Mesothelial cell of epicardium (in vitro differentiated cells): ENCODE measurements around a stretch of chr4.

GRCh38 chr4:5798414-5798868 lies 87.4 kb downstream of the EVC start:
- PRO-cap: no peak

DNA sequence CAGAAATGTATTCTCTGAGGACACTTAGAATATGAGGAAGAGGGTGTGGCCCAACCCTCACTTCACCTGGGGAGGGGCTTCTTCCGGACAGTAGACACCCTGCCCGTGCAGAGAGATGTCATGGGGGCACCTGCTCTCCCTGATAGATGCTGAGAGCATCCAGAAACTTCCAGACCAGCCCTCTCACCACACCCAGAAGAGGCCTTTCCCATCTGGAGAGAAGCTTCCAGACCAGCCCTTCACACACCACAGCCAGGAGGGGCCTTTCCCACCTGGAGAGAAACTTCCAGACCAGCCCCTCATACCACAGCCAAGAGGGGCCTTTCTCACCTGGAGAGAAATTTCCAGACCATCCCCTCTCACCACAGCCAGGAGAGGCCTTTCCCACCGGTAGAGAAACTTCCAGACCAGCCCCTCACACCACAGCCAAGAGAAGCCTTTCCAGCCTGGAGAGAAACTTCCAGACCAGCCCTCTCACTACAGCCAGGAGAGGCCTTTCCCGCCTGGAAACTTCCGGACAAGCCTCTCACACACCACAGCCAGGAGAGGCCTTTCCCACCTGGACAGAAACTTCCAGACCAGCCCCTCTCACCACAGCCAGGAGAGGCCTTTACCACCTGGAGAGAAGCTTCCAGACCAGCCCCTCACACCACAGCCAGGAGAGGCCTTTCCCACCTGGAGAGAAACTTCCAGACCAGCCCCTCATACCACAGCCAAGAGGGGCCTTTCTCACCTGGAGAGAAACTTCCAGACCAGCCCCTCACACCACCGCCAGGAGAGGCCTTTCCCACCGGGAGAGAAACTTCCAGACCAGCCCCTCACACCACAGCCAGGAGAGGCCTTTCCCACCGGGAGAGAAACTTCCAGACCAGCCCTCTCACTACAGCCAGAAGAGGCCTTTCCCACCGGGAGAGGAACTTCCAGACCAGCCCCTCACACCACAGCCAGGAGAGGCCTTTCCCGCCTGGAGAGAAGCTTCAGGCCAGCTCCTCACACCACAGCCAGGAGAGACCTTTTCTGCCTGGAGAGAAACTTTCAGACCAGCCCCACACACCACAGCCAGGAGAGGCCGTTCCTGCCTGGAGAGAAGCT lies 81.1 kb downstream of the CRMP1 start:
- PRO-cap: no peak

GRCh38 chr4:6093754-6094204 lies 106.6 kb downstream of the JAKMIP1 start:
- PRO-cap: no peak

GRCh38 chr4:6172657-6172940 lies 27.8 kb downstream of the JAKMIP1 start:
- PRO-cap: no peak

DNA sequence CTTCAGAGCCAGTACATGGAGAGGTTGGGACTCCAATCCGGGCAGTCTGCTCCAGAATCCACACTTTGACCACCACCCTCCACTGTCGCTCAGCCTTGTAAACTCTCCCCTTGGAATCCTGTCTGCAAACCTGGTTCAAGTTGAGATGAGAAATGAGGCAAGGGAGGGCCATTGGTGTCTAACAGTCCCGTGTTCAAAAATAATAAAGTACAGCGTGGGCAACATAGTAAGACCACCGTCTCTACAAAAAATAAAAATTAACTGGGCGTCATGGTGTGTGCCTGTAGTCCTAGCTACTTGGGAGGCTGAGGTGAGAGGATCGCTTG lies 22.6 kb upstream of the JAKMIP1 start:
- PRO-cap: no peak

DNA sequence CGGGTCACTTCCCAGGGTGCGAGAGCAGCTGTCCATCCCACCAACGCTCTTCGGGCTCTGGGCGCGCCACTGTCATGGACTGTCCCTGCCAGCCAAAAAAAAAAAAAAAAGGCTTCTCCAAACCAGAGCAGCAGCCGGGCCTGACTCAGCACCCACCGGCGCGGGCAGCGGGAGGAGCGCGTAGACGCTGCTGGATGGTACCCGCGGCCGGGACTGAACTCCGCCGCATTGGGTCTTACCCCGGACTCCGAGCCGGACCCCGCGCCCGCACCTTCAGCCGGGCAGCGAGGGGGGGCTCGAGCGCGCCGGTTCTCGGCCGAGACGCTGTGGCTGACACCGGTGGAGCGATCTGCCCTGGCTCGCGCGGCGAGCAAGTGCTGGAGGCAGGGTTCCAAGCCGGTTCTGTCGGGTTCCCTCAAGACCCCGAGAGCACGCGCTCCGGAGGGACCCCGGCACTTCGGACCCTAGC lies 12.1 kb upstream of the MAN2B2 start:
- PRO-cap: no peak

DNA sequence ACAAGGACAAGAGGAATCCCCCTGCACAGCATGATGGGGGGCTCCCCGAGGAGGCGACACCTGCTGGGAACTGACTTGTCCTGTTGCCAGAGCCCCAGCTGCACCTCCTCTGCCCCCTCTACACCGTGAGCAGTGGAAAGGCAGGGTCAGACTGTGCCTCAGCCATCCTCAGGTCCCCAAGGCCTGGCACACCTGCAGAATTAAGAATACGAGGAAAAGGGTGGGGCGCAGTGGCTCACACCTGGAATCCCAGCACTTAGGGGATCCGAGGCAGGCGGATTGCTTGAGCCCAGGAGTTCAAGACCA lies 25.6 kb upstream of the MRFAP1 start:
- PRO-cap: no peak

DNA sequence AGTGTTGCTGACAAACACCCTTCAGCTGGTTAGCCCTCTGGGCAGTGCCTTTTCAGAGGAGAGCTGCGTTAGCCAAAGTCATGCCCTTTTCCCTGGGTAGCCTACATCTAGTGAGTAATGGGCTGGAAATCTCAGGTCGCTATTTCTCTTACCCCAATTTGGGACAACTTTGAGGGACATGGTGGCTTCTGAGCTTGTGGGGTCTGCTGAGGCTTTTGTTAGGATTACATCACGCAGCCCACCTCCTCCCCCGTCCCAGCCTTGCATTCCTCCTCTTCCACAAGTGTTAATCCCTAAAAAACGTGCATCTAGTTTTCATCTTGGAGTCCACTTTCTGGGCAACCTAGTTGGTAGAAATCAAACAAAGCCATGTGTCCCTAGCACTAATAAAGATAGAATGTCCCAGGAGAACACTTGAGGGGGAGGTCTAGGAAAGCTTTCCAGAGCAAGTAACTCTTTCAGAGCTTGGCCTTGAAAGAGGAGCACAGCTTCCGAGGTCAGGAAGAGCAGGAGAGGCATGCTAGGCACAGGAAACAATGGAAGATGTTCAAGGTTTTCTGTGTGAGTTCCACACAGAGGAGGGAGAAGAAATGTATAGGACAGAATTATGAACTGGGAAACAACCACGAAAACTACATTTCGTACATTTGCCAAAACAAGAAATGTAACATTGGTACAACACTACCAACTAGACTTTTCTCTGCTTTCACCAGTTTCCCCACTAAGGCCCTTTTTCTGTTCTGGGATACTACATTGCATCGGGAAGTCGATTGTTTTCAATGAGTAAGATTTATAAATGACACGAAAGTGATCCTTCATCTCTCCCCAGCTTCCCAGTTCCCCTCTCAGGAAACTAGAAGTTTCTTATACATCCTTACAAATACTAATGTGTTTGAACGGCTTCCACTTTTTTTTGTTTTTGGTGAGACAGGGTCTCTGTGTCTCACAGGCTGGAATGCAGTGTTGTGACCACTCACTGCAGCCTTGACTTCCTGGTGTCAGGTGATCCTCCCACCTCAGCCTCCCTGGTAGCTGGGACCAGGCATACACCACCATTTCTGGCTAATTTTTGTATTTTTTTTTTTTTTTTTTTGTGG lies 3.0 kb downstream of the MRFAP1 start:
- PRO-cap: no peak

DNA sequence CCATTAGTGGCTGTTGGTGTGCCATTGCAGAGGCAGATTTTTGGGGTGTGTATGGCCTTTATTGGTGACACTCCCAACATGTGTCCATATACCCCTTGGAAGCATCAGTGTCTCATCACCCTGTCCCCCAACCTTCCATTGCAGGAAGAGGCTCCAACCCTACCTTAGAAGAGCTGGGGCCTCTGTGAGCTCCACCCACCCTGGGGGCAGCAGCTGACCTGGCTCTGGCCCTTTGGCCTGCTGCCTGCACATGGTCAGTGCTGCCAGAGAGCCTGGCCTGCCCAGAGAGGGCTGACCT lies 27.5 kb upstream of the KIAA0232 start:
- PRO-cap: no peak

DNA sequence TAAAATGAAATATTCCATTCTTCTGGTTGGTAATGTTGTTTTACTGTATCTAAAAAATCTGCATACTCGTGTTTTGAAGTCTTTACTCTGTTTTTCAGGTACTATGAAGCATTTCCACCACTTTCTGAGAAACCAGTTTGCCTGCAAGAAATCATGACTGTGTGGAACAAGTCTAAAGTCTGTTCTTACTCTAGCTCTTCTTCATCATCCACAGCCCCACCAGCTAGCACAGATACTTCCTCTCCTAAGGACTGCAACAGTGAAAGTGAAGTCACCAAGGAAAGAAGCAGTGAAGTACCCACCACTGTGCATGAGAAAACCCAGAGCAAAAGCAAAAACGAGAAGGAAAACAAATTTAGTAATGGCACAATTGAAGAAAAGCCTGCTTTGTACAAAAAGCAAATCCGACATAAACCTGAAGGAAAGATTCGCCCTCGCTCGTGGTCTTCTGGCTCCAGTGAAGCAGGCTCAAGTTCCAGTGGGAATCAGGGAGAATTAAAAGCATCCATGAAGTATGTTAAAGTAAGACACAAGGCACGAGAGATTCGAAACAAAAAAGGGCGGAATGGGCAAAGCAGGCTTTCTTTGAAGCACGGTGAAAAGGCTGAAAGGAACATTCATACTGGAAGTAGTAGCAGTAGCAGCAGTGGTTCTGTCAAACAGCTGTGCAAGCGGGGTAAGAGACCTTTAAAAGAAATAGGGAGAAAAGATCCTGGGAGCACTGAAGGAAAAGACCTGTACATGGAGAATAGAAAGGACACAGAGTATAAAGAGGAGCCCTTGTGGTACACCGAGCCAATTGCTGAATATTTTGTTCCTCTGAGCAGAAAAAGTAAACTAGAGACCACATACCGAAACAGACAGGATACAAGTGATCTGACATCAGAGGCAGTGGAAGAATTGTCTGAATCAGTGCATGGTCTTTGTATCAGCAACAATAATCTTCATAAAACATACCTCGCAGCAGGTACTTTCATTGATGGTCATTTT lies 48.5 kb upstream of the TBC1D14 start:
- PRO-cap: no peak

GRCh38 chr4:6908831-6909550 lies 635 bp upstream of the TBC1D14 start:
- PRO-cap: bidirectional peak, plus-strand start at chr4:6909242, minus-strand start at chr4:6909005; bidirectional peak, plus-strand start at chr4:6909473, minus-strand start at chr4:6909400

DNA sequence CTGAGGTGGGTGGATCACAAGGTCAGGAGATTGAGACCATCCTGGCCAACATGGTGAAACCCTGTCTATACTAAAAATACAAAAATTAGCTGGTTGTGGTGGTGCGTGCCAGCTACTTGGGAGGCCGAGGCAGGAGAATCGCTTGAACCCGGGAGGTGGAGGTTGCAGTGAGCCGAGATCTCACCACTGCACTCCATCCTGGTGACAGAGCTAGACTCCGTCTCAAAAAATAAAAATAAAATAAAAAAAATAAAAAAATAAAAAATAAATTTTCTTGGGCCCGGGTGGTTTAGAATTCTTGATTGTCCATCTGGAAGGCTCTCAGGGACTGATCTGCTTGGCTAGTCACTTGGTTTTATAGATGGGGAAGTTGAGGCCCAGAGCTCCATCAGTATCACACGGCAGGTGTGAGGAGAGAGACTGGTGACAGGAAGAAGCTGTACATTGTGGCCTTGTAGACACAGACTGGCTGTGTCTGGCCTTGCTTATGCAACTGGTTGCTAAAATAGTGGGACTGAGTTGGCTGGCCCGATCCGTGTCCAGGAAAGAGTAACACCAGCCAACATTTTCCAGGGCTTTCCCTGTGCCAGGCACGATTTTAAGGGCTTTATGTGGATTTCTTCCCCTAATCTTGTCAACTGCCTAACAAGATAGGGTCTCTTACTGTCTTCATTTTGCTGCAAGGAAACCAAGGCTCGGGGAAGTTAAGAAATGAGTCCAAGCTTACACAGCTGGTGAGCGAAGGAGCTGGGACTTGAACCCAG lies 2.7 kb downstream of the TBC1D14 start:
- PRO-cap: no peak

DNA sequence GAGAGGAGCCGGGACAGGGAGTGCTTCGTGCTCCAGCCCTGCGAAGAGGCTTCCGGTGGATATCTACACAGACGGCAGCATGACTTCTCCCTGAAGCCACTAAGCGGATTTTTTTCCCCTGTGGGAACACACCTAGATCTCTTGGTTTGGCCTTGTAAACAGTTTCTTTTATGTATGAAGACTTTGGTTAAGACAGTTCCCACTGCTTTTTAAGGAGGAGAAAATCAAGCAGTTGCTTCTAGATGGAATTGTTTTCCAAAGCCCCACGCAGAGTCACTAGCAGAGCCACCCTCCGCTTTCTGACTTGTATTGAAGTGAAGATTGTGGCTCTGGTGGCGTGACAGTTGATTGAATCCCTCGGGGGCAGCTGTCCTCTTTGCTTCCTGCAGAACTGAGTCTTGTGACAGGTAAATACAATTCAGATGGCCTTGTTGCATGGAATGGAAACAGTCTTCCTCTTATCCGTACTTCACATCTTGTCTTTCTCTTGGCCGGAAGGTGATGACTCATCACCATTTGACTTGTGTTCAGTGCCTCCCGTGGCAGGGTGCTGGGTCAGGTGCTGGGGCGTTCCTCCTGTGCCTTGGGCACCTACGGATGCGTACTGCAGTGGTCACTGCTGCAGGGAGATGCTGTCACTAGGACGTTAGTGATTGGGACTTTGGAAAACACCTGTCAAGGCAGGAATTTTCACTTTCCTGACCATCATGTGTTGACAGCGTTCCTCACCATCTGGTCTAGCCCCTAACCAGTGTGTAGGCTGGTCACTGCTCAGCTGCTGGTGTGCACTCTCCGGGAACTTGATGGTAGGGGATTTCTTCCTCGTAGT lies 6.9 kb downstream of the TBC1D14 start:
- PRO-cap: no peak

GRCh38 chr4:6939825-6940808 lies 30.5 kb downstream of the TBC1D14 start:
- PRO-cap: no peak

DNA sequence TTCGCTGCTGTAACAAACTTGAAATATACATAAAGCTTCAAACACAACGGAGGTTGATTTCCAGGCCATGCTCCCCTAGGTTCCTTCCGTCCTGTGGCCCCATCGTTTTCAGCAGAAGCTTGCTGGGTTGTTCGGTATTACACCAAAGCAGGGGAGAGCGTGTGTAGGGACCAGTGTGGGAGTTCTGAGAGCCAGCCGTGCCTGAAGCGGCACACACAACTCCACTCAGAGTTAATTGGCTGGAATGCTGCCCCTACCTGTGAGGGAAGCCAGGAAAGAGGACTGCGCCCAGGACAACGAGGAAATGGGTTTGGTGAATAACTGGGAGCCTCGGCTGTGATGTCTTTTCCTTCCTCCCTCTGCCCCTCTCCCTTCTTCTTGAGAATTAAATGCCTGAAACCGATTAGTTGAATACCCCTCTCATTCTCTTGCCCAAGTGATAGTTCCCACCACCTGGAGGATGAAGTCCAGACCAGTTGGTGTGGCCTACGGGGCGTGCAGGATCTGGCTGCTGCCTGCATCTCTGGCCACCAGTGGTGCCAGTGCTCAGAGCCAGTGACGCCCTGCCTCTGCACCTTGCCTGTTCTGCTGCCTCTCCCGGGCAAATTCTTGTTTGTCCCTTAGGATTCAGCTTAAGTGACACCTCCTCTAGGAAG lies 33.5 kb downstream of the TBC1D14 start:
- PRO-cap: no peak

DNA sequence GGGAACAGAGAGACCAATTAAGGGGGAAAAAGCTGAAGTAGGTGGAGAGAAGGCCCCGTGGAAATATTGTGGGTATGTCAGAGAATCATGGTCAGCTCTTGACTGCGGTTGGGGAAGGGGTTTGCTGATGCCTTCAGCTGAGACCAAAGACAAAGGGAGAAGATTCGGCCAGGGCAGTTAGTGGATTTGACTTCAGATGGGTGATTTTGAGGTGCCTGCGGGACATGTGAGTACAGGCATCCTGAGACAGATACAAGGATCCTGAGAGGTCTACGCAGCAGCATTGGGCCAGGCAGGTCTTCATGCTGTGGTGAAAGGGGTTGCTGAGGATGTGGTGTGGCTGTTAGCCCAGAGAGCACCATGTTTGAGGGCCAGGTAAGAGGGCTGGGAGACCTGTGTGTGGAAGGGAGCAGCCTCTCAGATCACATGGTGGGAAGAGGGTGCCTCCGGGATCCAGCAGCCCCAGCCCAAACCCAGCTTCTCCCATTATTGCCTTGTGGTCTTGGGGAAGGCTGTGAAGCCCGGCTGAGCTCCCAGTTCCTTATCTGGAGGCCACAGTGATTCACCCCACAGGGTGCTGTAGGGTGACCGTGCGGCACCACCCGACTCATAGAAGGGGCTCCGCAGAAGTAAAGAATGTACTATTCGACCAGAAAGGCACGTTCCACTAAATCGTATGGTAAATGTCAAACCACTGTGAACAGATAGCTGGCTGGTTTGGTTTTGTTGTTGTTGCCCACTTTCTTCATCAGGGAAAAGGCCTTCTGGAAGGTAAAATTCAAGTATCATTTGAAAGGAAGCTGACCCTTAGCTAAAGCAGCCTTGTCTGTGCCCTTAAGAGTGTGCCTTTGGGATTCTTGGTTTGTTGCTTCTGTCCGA lies 27.3 kb downstream of the CCDC96 start:
- PRO-cap: no peak

- PRO-cap: no peak
Measured at GRCh38 chr4:7054657-7055257, 11.6 kb downstream of the TADA2B start.

DNA sequence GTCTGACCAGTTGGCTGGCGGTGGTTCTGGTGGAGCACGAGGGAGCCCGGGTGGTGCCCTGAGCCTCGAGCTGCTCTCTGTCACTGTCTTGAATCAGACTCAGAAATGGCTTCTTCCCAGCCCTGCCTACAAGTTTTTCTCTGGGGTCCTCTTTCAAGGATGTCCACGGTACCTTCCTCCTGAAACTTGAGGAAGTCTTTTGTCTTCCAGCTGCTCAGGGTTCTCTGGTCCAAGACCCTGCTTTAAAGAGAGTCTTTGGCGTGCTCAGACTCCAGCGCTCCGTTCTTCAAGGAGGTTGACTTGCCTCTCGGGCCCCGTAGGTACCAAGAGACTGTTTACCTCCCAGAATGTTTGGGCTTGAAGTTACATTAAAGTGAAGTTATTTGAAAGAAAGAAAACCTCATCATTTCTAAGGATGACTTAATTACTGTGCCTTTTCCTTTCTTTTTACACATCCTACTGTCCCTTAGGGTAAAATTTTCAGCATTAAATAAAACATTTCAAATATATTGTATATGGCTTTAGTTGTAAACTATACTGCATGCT lies 11.7 kb downstream of the GRPEL1 start:
- PRO-cap: no peak

- PRO-cap: no peak
Measured at GRCh38 chr4:7067080-7067865, 591 bp downstream of the GRPEL1 start.

- PRO-cap: no peak
Measured at GRCh38 chr4:7207102-7207539, 14.8 kb downstream of the SORCS2 start.